Esophagus squamous epithelium (tissue), 4 donors: ENCODE measurements around a stretch of chr17.

- PRO-cap, result no peak
- RAMPAGE, long total RNA, 4 experiments, result no peak in any of the 4 experiments
Measured at GRCh38 chr17:30550867-30551332, 73.7 kb downstream of the GOSR1 start.

GRCh38 chr17:30571575-30571952 is 94.4 kb downstream of the GOSR1 start:
- PRO-cap, result unidirectional peak, minus-strand start at chr17:30571817
- RAMPAGE, long total RNA, 4 experiments, result no peak in any of the 4 experiments

- PRO-cap, result no peak
- RAMPAGE, long total RNA, 4 experiments, result no peak in any of the 4 experiments
Measured at GRCh38 chr17:30706104-30706383, 118.4 kb downstream of the CRLF3 start.

DNA sequence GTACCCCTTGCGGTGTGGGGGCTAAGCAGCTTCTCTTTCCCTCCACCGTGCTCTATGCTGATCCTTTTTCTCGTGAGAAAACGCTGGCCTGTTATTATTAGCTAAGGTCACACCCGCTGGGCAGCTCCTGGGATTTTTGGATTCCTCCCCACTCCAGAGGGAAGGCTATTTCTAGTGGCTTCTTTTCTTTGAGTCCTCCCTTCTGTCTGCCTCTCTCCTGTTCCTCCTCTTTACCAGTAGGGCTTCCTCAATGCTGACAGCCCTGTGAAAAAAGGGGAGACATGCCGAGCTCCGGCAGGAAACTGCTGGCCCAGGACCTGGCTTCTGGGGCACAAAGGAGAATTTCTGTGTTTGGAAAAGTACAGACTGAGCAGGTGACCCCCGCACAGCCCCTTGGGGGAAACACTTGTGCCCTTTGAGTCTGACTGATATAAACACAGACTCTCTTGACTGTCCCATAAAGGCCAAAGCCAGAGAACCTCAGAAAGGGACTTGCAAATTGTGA is 14.0 kb upstream of the RNF135 start:
- PRO-cap, result no peak
- RAMPAGE, long total RNA, 4 experiments, result no peak in any of the 4 experiments

- PRO-cap, result no peak
- RAMPAGE, long total RNA, 4 experiments, result no peak in any of the 4 experiments
Measured at GRCh38 chr17:31225004-31225355, 72.1 kb downstream of the OMG start.

DNA sequence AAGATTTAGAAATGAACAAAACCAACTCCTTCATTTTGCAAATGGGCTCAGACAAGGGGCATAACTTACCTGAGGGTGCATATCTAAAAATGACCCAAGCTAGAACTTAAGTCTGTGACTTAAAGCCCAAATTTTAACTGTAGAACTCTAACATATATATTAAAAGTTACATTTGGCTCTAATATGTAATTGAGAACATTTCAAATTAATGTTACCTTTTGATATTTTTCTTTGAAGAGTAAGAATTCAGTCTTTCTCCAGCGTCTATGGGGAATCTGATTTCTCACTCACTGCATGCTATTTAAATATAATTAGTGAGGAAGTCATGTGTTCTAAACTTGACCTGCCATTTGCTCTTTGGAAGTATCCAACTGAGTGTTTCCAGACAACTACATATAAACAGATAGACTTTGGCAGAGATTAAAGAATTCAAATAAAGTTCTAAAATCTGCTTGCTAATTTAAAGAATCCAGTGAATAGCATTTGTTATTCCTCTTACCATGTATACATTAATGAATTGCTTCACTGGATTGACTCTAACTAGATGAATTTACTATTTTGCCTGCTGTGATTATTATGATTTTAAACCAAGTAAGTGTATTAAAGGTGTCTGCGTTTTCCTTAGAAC is 23.6 kb downstream of the OMG start:
- PRO-cap, result unidirectional peak, minus-strand start at position 277 of the sequence
- RAMPAGE, long total RNA, 4 experiments, result start-site peak on the minus strand in 1 of 4 experiments, centred at position 280 of the sequence, 9 reads per replicate

DNA sequence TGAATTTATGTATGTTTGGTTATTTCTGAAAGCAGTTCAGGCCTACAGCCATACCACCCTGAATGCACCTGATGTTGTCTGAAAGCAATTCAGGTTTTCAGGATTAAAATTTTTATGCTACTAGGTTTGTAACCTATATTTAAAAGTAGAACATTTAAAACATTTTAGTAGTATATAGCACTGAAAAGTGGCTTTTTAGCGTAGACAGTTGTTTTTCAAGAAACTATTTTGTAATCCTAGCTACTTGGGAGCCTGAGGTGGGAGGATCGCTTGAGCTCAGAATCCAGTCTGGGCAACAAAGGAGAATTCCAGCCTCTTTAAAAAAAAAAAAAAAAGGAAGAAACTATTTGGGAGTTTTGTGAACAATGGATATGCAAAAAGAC is 17.8 kb downstream of the OMG start:
- PRO-cap, result no peak
- RAMPAGE, long total RNA, 4 experiments, result no peak in any of the 4 experiments

- PRO-cap, result unidirectional peak, minus-strand start at chr17:31311075
- RAMPAGE, long total RNA, 4 experiments, result no peak in any of the 4 experiments
Measured at GRCh38 chr17:31310874-31311422, 2.9 kb downstream of the EVI2B start.

DNA sequence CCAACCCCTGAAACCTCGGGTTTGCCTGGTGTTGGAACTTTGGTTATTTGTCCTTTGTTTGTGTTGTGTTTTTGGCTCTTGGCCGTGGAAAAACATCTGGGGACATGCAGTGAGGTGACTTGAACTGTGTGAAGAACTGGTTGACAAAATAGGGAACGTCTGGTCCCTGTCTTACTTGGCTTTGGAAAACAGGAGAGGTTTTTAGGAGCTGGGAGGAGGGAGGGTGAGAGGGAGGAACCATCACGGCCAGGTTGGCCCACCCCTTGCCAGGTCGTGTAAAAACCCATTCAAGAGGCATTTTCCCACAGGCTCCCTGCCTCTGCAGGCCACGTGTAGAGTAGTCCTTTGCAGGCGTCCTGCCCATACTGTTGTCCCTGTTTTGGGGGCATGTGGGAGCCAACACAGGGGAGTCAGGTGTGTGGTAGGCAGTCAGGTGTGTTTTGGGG is 169.3 kb downstream of the RAB11FIP4 start:
- PRO-cap, result unidirectional peak, minus-strand start at position 183 of the sequence
- RAMPAGE, long total RNA, 4 experiments, result no peak in any of the 4 experiments

GRCh38 chr17:31564626-31565442 is 173.4 kb downstream of the RAB11FIP4 start:
- PRO-cap, result no peak
- RAMPAGE, long total RNA, 4 experiments, result no peak in any of the 4 experiments

DNA sequence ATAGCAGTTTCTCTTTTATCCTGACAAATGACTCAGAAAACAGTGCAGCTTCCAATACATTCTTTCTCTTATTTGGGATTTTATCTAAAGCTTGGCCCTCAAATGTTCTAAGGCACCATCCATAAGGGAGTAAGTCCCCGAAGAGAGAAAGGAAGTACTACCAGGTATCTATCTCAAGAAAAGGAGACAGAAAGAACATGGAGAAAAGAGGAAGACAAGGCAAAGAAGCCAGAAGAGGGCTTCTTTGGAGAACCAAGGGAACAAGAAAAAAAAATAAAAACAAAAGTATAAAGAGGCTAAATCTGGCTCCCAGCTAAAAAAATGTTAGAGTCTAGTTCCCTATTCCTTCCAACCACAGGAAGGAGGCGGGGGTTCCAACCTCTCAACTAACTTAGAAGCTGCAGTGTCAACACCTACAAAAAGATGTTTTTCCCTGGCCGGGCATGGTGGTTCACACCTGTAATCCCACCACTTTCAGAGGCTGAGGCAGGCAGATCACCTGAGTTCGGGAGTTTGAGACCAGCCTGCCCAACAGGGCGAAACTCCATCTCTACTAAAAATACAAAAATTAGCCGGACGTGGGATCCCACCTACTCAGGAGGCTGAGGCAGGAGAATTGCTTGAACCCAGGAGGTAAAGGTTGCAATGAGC is 13.4 kb downstream of the UTP6 start:
- PRO-cap, result no peak
- RAMPAGE, long total RNA, 4 experiments, result no peak in any of the 4 experiments

DNA sequence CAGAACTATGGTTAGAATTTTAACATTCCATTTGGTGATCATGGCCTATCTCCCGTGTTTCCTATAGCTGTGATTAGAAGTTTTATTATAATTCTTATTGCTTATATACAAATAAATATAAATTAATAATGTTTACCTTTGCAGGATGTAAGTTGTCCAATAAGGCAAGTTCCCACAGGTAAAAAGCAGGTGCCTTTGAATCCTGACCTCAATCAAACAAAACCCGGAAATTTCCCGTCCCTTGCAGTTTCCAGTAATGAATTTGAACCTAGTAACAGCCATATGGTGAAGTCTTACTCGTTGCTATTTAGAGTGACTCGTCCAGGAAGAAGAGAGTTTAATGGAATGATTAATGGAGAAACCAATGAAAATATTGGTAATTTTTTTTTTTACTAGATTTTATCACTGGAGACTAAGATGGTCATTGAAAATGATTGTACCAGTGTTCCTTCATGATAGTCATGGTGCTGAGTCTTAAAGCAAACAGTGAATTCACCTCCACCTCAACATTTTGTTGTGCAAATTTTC is 31.8 kb upstream of the LRRC37B start:
- PRO-cap, result no peak
- RAMPAGE, long total RNA, 4 experiments, result no peak in any of the 4 experiments

DNA sequence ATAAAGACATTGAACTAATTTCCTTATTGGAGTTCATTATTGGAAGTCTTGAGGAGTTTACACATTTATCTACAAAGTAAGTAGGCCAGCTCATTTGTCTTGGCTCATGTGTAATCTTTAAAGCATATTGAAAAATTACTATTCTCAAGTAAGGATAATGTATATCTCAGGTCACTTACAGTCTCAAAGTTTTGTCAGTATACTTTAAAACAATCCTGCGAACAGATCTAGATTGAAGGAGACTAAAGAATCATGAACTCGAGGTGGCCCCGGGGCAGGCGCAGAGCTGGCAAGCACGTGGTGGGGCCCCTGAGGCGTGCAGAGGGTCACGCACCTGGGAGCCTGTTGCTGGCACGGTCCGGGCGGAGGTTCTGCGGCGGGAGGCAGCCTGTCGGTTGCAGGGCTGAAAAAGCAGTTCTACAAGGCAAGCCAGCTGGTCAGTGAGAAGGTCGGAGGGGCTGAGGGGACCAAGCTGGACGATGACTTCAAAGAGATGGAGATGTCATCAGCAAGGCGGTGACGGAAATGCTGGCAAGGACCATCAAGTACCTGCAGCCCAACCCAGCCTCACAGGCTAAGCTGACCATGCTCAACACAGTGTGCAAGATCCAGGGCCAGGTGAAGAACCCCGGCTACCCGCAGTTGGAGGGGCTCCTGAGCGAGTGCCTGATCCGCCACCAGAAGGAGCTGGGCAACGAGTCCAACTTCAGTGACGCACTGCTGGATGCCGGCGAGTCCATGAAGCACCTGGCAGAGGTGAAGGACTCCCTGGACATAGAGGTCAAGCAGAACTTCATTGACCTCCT is 33.1 kb downstream of the LRRC37B start:
- PRO-cap, result no peak
- RAMPAGE, long total RNA, 4 experiments, result no peak in any of the 4 experiments

- PRO-cap, result no peak
- RAMPAGE, long total RNA, 4 experiments, result no peak in any of the 4 experiments
Measured at GRCh38 chr17:32079746-32080101, 62.6 kb upstream of the RHOT1 start.

- PRO-cap, result no peak
- RAMPAGE, long total RNA, 4 experiments, result no peak in any of the 4 experiments
Measured at GRCh38 chr17:32159792-32160491, 17.6 kb downstream of the RHOT1 start.

DNA sequence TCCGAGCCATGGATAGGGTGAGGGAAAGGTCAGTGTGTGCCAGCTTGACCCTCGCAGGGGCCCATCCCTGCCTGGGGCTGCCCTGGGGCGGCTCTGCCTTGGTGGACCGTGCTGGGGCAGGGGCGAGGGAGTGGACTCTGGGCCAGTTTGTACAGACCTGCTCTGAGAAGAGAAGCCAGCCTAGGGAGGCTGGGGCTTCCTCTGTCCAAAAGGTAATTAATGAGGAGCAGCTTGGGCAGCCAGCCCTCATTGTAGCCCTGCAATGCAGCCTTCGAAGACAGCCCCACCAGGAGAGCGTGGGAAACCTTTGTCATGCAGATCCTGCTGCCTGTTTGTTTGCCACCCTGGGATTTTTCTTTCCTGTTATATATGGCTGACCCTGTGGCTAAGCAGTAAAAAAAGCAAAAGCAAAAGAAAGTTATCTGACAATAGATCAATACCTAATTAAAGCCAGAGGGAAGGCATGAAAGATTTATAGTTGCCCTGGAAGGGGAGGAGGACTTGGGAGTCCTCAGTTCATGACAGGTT is 37.5 kb downstream of the RHBDL3 start:
- PRO-cap, result no peak
- RAMPAGE, long total RNA, 4 experiments, result no peak in any of the 4 experiments

- PRO-cap, result no peak
- RAMPAGE, long total RNA, 4 experiments, result no peak in any of the 4 experiments
Measured at GRCh38 chr17:32323920-32324592, 17.9 kb downstream of the C17orf75 start.

DNA sequence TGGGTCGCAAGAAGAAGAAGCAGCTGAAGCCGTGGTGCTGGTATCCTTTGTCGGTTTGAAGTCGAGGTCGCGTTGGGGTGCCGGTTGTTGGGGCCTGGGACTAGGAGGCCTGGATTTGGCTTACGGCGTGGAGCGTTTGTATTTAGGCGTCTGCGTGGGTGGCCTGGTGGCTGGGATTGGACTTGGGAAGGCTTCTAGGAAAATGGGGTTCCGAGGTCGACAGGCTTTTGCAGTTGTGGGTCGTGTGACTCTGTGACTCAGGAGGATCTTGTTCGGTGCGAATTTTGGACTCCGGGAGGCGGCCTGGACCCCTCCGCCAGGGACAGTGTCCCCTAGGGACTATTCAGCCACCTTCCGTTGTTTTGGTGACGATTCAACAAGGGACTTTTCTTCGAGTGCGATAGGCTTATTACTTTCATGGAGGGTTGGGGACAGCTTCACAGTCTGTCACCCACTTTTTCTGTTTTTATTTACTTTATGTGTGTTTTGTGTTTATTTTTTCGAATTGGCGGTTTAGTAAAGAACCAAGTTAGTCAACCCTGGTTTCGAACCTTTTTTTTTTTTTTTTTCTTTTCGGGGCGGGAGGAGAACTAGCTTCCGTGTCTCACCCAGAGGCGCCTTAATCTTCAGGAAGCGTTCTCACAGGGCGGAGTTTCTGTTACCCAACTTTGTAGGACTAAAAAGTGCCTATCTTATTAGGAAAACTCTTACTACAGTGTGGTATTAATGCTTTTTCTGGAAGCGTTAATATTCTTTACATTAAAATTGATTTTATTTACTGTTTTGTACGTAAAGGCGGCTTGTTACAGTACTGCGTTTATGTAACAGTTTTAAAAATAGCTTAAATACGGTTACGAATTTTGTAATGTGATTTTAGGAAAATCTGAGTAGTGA is 577 bp downstream of the ZNF207 start:
- PRO-cap, result bidirectional peak, plus-strand start at position 622 of the sequence, minus-strand start at position 621 of the sequence
- RAMPAGE, long total RNA, 4 experiments, result no peak in any of the 4 experiments

DNA sequence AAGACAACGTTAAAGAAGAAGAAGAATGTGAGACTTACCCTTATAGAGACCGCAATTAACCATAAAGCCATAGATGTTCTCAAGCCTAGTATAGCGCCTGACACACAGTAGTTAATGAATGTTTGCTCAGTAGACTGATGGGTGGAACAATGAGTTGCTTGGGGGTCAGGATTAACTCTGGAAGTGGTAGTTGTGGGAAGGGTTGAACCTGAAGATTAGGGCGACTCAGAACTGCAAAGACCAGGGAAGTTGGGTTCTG is 40.8 kb upstream of the PSMD11 start:
- PRO-cap, result no peak
- RAMPAGE, long total RNA, 4 experiments, result no peak in any of the 4 experiments

GRCh38 chr17:32487344-32488320 is 839 bp downstream of the CDK5R1 start:
- PRO-cap, result unidirectional peak, minus-strand start at chr17:32487877
- RAMPAGE, long total RNA, 4 experiments, result no peak in any of the 4 experiments